ENCODE measurements around a stretch of chr1.

GRCh38 chr1:13619781-13620550 is 36.3 kb downstream of the PDPN start:
- PRO-cap: bidirectional peak, plus-strand start at chr1:13620215, minus-strand start at chr1:13620026
- RAMPAGE, long total RNA, 4 experiments: no peak in any of the 4 experiments

- PRO-cap: no peak
- RAMPAGE, long total RNA, 4 experiments: no peak in any of the 4 experiments
Observed at GRCh38 chr1:13754789-13755169, 54.8 kb downstream of the PRDM2 start.

DNA sequence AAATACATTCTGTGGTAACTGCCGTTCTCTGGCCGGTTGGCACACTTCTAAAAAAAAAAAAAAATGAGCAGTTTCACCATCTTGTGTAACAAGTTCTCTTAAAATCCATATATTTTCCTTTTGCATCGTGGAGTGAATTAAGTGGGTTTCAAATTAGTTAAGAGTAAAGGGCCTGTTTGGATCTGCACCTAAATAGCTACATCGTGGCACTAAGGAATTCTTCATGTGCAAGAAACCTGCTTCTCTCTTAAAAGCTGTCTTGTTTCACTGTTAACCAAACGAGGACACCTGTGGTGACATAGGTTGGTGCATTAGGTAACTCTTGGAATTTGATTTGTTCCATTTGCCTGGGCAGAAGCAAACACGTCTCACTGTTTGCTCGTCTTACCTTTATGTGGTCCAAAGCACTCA is 60.8 kb downstream of the PRDM2 start:
- PRO-cap: no peak
- RAMPAGE, long total RNA, 4 experiments: no peak in any of the 4 experiments

- PRO-cap: no peak
- RAMPAGE, long total RNA, 4 experiments: no peak in any of the 4 experiments
Observed at GRCh38 chr1:13780835-13782109, 81.3 kb downstream of the PRDM2 start.

DNA sequence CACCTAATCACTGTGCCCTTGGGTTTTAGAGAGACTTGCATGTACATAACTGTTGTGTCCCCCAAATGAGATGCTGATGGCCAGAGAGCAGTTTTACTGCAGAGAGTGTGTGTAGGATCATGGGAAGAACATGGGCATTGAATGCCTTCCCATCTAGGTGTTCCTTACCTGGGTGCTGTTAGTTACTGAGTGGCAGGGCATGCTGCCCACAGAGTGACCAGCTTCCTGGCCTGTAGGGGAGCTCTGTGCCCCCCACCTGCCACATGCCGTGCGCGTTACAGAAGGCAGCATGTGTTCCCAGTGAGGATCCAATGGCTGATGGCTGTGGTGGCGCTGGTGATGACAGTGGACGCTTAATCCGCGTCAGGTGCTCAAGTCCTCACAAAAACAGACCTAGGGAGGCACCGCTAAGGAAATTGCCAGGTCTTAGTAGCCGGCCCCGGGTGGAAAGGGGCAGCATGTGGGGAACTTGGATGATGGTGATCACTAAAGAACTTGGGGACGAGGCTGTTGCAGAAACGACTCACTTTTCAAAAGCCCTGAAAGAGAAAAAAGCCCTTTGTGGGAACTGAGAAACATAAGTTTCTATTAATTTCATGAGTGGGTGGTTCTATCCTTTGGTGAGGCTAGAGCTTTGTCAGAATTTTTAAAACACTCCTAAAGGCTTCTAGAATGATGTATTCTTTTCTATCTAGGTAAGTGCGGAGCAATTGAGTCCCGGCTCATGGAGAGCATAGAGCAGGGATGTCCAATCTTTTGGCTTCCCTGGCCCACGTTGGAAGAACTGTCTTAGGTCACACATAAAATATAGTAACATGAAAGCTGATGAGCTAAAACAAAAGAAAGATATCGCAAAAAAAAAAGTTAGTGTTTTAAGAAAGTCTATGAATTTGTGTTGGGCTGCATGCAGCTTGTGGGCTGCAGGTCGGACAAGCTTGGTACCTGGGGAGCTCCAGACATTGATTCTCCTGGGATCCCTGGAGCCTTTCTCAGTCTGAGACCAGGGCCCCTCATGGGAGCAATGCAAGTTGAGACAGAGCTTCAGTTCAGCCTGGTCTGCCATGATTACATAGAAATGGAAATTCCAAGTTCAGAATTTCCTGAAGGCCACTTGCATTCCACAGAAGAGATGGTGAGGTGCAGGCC is 93.4 kb downstream of the PRDM2 start:
- PRO-cap: no peak
- RAMPAGE, long total RNA, 4 experiments: no peak in any of the 4 experiments

DNA sequence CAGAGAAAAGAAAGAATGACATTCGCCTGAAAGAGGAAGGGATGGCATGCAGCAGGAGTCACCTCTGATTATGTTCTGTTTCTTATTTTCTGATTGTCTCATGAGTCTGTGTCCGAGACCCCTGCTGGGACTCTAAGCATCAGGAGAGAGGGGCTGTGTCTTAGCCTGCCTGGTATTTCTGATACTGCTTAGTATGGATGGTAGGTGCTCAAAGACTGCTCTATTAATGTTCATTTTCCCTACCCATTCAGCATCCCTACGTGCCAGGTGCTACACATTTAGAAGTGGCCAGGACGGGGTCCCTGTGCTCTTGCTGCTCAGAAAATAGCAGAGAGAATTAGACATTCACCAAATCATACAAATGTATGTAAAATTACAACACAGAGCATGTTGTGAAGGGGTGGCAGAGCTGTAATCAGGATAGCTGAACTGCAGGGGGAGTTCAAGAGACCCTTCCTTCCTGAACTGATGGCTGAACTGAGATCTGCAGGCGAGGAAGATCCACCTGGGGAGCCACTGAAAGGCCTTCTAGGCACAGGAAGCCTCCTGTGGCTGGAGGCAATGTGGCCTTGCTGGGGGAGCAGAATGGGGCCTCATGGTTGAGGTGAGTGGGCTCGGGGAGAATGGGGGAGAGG is 216.4 kb downstream of the PRDM2 start:
- PRO-cap: no peak
- RAMPAGE, long total RNA, 4 experiments: no peak in any of the 4 experiments

DNA sequence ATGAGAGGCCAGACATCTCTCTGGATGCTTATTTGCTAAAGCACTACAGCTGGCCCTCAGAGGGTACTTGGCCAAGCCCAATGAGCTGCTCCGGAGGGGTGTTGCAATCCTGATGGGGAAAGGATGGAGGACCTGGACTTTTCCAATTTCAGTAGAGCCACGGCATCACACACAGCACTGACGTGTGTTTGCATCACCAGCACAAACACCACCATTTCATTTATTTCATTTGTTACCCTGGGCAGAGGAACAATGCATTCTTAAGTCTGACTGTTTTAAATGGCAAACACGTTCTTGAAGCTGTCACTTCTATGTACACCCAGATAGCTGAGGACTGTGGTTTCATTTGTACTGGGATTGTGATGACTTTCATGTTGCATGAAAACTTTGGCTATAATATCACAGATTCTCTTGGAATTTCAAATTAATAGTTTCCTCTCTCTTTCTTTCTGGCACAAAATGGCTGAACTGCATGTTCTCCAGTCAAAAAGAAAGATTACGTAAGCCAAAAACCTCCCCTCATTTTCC is 359.8 kb upstream of the KAZN start:
- PRO-cap: no peak
- RAMPAGE, long total RNA, 4 experiments: no peak in any of the 4 experiments

DNA sequence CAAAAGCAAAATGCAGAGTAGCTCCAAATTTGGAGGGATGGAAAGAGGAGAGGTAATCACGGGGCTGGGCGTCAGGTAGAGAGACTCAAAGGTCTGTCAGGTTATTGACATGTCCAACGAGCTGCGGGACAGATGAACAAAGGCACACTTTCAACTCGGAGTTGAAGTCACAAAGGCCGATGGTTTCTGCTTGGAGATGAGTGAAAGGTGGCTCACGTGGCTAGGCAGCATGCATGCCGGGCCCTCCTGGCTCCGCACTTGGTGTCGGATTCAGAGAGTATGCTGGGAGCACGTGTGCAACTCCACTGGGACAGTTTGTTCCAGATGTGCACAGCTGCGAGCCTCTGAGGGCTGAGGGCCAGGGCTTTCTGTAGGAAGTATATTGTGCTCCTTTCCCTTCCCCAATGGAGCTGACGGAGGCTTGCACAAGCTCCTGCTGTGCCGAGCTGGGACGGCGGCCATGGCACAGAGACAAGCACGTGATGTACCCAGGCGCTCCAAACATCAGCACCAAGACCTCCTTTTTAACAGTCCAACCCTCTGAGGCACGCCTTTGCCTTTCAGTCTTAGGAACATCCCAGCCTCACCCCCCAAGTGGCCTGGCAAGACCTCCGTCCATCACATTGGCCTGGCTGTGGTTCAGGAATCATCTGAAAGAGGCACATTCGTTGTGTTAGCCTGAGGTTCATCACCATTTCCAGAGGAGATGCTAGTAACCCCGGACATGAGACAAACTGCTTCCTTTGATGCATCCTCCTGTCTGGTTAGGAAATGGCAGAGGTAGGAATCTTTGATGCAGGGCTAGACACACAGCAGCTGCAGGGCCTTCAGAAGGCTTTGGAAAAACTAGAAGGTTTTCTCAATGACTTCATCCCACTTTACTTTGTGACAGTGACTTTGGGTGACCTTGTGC is 339.3 kb upstream of the KAZN start:
- PRO-cap: no peak
- RAMPAGE, long total RNA, 4 experiments: no peak in any of the 4 experiments

GRCh38 chr1:14765129-14766276 is 167.0 kb downstream of the KAZN start:
- PRO-cap: no peak
- RAMPAGE, long total RNA, 4 experiments: no peak in any of the 4 experiments

- PRO-cap: no peak
- RAMPAGE, long total RNA, 4 experiments: no peak in any of the 4 experiments
Observed at GRCh38 chr1:15207961-15208242, 39.1 kb upstream of the FHAD1 start.

- PRO-cap: no peak
- RAMPAGE, long total RNA, 4 experiments: no peak in any of the 4 experiments
Observed at GRCh38 chr1:15326535-15327255, 79.7 kb downstream of the FHAD1 start.

- PRO-cap: no peak
- RAMPAGE, long total RNA, 4 experiments: no peak in any of the 4 experiments
Observed at GRCh38 chr1:15412149-15413133, 2.8 kb downstream of the EFHD2 start.

DNA sequence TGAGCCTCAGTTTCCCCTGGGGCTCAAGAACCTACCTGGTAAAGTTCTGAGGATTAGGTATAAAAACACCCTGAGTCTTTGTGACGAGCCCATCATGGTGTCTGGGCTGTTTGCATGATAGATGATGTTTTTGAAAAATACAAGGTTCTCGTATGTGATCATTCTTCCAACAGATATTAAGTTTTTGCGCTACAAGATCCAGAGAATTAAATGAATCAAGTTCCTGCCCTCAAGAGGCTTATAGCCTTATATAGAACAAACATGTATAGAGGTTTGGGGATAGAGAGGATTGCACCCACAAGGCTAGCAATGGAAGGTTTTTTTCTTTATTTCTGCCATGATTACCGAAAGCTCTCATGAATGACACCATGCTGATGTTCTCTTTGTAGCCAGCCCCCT is 5.3 kb downstream of the EFHD2 start:
- PRO-cap: no peak
- RAMPAGE, long total RNA, 4 experiments: no peak in any of the 4 experiments

GRCh38 chr1:15425516-15426289 is 12.5 kb upstream of the CTRC start:
- PRO-cap: no peak
- RAMPAGE, long total RNA, 4 experiments: no peak in any of the 4 experiments

- PRO-cap: no peak
- RAMPAGE, long total RNA, 4 experiments: no peak in any of the 4 experiments
Observed at GRCh38 chr1:15493804-15494386, 18.0 kb downstream of the CELA2B start.

DNA sequence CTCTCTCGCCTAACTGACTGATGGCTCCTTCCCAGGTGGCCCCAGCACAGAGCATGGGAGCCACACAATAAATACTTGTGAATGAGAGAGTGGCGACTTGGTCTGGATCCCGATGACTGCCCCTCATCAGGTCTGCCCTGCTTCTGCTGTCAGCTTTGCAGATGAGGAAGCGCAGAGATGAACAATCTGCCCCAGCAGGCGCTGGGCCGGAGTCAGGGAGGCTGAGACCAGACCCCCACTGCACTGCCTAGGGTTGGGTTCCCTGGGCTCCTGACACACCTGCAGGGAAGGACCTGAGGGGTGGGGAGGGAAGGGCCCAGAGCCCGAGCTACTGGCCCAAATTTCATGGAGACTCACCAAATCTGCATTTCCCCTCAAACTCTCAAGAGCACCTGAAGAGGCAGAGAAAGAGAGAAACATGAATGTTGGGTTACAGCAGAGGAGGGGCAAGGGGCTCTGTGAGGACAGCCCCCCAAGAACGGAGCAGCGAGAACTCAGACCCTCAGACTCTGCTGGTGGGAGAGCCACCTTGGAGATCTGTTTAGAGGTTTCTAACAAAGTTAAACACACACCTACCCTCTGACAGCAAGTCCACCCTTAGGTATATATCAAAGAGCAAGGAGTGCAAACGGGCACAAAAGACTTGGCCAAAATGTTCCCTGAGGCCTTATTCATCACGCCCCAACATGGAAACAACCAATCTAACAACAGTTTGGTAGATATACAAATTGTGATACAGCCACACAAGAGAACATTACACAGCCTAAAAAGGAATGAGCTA is 16.3 kb downstream of the CASP9 start:
- PRO-cap: no peak
- RAMPAGE, long total RNA, 4 experiments: no peak in any of the 4 experiments

DNA sequence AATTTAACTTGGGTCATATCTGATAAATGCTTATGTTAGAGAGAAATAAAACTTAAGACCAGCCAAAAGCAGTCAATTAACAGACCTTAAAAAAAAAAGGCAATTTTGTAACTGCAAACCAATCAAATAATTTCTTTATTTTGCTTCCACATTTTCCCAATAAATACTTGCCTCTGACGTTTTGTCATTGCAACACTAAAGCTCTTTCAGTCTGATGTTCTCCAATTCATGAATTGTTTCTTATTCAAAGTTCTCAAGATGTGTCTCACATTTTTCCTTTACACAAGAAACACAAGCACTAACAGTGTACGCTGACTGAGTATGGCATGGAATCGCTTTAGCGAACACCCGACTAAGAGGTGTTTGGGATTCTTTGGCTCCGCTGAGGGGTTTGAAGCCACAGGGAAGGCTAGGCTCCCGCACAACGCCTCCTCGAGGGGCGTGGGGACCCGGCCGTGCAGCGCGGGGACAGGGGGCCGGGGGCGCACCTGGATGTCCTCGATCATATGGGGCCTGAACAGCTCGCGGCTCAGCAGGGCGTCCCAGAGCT is 359 bp downstream of the CASP9 start:
- PRO-cap: no peak
- RAMPAGE, long total RNA, 4 experiments: no peak in any of the 4 experiments

GRCh38 chr1:15565719-15566186 is 19.1 kb downstream of the AGMAT start:
- PRO-cap: no peak
- RAMPAGE, long total RNA, 4 experiments: no peak in any of the 4 experiments

- PRO-cap: bidirectional peak, plus-strand start at chr1:15618051, minus-strand start at chr1:15618076
- RAMPAGE, long total RNA, 4 experiments: no peak in any of the 4 experiments
Observed at GRCh38 chr1:15617927-15618677, 844 bp downstream of the DDI2 start.

DNA sequence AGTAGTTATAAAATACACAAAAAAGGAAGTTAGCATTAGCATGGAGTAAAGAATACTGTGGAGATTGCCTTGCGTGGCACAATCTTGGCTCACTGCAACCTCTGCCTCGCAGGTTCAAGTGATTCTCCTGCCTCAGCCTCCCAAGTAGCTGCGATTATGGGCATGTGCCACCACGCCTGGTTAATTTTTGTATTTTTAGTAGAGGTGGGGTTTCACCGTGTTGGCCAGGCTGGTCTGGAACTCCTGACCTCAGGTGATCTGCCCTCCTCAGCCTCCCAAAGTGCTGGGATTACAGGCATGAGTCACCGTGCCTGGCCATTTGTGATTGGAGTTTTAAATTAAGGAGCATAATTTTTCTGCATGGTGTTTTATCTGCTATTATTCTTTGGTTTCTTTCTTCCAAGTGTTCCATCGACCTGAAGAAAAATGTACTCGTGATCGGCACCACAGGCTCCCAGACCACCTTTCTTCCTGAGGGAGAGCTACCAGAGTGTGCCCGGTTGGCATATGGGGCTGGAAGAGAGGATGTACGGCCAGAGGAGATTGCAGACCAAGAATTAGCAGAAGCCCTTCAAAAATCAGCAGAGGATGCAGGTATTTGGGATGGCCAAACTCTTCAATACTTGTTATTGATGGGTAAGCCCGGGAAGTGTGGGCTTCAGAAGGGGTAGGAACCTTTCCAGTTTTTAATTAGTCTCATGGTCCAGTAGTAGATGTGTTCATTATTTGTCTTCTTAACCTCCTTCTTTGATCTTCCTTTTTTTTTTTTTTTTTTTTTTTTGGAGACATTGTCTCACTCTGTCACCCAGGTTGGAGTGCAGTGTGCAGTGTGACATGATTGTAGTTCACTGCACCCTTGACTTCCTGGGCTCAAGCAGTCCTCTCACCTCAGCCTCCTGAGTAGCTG is 8.0 kb upstream of the RSC1A1 start:
- PRO-cap: no peak
- RAMPAGE, long total RNA, 4 experiments: no peak in any of the 4 experiments